ENCODE results near the gene BRIX1.

DNA sequence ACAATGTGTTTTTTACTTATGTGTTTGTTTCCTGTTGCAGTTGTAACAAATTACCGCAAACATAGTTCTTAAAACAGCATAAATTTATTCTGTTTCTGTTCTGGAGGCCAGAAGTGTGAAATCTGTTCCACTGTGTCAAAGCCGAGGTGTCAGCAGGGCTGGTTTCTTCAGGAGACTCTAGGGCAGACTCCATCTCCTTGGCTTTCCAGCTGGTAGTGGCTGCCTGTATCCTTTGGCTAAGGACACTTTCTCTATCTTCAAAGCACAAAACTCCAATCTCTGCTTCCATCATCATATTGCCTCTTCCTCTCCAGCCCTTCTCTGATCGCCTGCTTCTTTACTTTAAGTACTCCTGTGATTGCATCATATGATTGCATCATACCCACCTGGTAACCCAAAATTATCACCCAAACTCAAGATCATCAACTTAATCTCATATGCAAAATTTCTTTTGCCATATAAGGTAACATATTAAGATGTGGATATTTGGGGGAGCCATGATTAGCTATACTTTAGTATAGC lies 1092.7 kb upstream of the CDH6 start:
- PRO-cap = no peak

GRCh38 chr5:31640090-31640734 lies 1.3 kb downstream of the PDZD2 start:
- PRO-cap = no peak

- PRO-cap = no peak
Measured at GRCh38 chr5:31671342-31671684, 32.4 kb downstream of the PDZD2 start.

GRCh38 chr5:32099009-32099611 lies 75.0 kb downstream of the GOLPH3 start:
- PRO-cap = no peak

GRCh38 chr5:32174894-32175482 lies 869 bp upstream of the GOLPH3 start:
- PRO-cap = unidirectional peak, minus-strand start at chr5:32174945; unidirectional peak, minus-strand start at chr5:32174985; unidirectional peak, minus-strand start at chr5:32175037

DNA sequence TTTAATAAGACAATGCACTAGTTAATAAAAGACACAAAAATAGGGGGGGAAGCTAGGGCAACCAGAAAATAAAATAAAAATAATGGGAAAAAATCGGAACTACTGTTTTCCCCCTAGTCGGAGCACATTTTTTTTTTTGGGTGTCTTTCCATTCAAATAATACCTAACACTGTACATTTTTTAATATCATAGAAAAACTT lies 42.6 kb upstream of the MTMR12 start:
- PRO-cap = no peak

GRCh38 chr5:32511886-32512085 lies 67.2 kb upstream of the ZFR start:
- PRO-cap = no peak

DNA sequence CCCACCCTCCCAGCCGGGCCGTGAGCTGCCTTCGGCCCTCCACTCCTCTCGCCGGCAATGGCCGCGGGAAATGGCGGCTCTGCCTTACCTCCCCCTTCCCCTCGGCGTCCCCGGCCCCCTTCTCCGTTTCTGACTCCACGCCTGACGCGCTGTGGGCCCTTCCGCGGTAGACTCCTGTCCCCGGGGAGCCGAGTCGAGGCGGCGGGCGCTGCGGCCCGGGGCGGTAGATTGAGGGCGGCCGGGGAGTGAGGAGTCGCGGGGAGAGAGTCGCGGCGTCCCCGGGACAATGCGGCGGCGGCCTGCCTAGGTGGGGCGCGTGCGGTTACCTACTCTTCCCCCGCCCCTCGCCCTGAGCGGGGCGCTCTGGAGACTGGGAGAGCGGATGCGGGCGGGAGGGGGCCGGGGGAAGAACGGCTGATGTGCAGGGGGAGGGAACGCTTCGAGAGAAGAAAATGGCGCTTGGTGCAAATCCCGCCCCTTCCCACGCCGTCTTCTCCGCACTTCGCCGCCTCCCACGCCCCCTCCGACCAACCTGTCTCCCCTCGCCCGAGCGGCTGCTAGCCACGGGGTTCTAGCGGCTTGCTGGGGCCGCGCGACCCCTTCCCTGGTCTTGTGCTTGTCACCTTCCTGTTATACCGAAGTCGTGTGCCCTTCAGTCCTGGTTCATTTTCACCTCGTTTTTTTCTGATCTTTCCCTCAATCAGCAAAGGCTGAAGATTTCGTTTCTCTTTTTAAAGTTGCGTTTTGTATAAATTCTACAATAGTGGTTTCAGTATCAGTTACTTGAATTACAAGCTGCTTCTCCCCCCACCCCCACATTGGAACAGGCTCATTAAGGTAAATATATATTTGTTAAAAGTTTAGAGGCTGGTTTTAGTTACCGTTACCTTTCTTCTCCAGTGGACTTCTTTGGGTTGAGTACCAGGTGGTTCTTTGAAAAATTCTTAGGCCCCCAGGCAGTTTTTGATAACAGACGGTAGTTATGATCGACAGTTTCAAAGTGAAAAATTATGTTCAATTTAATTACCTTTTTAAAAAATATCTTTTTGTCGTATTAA lies 637 bp downstream of the SUB1 start:
- PRO-cap = bidirectional peak, plus-strand start at position 442 of the sequence, minus-strand start at position 365 of the sequence

DNA sequence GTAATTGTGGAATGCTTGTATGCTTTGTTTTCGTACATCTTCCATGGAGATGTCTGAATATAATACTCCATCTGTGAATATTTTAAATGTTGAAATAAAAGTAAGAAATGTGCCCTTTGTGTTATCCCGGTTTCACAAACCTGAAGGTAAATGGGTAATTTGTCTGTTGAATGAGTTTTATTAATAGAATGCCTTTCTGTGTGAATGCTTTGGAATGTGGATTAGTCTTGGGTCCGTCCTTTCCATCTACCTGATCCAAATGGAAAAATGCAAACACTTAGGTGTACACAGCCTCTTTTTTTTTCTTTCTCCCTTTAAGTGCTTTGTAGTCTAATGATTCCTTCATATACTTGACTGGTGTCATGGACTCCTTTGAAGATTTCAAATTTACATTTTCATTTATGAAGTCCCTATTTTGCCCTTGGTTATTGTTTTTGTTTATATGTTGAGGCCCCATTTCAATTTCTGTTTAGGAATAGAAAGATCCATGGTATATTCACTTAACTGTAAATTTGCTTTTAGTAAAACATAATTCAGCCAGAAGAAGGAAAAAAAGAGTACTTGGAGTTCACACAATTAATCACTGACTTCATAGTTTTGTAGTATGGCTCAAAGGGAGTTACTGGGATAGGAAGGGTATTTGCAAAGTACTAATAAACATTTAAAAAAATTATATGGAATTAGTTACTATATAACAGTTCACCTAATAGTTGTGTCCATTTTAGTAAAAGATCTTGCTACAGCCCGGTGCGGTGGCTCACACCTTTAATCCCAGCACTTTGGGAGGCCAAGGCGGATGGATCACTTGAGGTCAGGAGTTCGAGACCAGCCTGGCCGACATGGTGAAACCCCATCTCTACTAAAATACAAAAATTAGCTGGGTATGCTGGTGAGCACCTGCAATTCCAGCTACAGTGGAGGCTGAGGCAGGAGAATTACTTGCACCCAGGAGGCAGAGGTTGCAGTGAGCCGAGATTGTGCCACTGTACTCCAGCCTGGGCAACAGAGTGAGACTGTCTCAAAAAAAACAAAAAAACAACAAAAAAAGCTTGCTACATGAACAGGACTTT lies 18.9 kb downstream of the SUB1 start:
- PRO-cap = no peak

GRCh38 chr5:32852411-32852832 lies 141.3 kb downstream of the NPR3 start:
- PRO-cap = no peak

- PRO-cap = no peak
Measured at GRCh38 chr5:33008740-33009132, 297.6 kb downstream of the NPR3 start.

- PRO-cap = no peak
Measured at GRCh38 chr5:33161857-33162251, 278.9 kb upstream of the TARS1 start.

- PRO-cap = no peak
Measured at GRCh38 chr5:33287312-33287695, 153.5 kb upstream of the TARS1 start.

DNA sequence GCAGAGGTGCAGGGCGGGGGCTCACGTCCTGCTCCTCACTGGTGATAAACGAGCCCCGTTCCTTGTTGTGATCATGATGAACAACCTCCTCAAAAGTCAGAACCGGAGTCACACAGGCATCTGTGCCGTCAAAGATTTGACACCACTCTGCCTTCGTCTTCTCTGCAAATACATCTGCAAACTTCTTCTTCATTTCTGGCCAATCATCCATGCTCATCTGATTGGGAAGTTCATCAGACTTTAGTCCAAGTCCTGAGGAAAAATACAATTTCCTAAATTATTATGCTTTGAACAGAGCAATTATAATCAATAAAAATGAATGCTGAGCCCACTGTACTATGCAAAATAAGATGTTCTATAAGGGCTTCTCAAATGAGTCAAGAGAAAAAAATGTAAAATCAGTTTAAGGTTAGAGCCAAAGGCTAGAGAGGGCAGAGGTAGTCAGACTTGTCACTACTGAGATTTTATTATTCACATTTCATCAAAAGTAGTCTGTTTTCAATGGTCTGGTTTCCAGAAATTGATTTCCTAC lies 4.8 kb upstream of the SLC45A2 start:
- PRO-cap = no peak

GRCh38 chr5:34147741-34148086 lies 104.7 kb upstream of the C1QTNF3 start:
- PRO-cap = no peak

DNA sequence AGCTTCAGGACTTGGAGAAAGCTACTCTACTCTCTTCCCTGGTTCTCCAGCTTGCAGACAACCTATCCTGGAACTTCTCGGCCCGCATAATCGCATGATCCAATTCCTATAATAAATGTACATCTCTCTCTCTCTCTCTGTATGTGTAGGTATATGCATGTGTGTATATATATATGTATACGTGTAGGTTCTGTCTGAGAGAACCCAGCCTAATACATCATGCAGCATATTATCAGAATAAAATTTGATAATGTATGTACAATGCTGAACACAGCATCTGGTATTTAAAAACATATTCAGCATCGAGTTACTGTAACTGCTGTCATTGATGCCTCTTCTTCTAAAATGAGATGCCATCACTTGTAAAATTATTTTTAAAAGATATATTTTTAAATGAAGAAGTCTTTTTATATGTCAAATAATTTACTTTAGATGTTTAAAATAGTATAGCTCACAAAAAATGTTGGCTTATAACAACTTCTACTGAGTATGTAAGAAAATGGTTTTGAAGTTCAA lies 122.3 kb upstream of the C1QTNF3 start:
- PRO-cap = no peak

DNA sequence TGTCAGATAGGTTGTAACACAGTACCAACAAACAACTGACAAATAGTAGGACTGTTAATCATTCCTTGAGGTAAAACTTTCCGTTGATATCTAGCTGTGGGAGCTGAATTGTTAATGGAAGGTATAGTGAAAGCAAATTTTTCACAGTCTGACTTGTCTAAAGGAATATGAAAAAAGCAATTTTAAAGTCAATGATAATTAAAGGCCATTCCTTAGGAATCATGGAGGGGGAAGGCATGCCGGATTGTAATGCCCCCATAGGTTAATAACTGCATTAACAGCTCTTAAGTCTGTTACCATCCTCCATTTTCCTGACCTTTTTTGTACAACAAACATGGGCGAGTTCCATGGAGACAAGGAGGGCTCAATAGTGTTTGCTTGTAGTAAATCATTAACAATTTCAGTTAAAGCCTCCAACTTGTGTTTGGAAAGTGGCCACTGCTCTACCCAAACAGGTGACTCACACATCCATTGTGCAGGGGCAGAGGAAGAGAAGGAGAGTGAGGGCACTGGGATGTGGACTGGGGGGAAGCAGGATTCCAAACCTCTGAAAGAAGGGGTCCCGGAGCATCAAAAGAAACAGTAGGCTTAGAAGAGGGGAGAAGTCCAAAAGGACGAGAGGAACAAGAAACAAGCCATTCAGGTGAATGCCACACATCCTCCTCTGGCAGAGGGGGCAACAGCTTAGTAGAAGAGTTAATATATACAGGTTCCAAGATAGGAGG lies 189.6 kb upstream of the RAI14 start:
- PRO-cap = no peak

- PRO-cap = bidirectional peak, plus-strand start at chr5:34915716, minus-strand start at chr5:34915504
Measured at GRCh38 chr5:34915420-34916283, at the start of gene BRIX1. Gene BRIX1, plus strand, starts transcription at chr5:34915711.

DNA sequence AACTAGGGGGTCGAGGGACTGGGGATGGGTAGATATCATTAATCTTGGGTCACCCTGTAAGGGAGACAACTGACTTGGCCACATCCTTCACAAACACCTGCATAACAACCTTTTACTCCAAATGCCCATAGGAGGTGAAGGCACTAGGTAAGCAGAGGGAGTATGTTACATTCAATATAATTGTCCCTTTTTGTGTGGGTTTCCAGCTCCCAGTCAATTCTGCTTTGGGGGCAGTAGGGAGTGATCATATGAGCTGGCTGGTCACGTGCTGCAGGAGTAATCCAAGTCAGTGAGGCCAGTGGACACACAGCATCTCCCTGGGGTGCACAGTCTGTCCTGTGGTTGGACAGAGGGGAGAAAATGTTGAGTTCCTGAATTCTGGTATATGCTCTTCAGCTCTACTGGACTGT lies 1.1 kb upstream of the AGXT2 start:
- PRO-cap = no peak

GRCh38 chr5:35187900-35188242 lies 42.4 kb downstream of the PRLR start:
- PRO-cap = no peak